ENCODE results near the genes PKD2L2, PROB1 and DNAJC18.

DNA sequence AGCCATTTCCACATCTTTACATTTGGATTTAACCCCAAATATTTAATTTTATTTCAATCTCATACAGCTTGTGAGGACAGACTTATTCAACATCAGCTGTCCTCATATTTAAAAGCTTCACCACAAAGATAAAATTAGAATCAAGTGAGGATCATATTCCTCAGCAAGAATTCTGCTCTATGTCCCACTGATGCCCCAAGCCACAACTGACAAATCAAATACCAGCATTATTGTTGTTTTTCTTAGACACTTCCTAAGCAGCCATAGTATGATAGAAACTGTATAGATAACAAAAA lies 30.0 kb upstream of the MYOT start:
- PRO-cap: no peak

DNA sequence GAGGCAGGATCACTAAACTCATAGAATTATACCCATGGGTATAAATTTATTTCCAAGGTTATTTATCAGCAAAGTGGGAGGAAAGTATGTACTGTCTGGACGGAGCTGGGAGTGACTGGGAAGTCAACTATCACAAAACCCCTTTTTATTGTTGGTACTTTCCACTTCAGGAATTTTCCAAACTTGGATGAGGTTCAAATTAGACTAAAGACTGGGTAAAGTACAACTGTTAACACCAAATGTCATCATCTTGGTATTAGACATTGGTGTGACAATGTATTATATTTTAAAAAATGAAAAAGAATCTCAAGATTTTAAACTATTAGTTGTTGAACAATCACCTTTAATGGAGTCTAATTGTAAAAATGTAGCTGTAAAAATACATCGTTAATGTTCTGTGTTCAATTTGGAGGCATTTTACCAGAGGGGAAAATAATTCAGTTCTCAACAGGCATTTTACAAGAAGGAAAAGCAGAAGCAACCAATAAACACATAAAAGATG lies 29.6 kb upstream of the MYOT start:
- PRO-cap: no peak

DNA sequence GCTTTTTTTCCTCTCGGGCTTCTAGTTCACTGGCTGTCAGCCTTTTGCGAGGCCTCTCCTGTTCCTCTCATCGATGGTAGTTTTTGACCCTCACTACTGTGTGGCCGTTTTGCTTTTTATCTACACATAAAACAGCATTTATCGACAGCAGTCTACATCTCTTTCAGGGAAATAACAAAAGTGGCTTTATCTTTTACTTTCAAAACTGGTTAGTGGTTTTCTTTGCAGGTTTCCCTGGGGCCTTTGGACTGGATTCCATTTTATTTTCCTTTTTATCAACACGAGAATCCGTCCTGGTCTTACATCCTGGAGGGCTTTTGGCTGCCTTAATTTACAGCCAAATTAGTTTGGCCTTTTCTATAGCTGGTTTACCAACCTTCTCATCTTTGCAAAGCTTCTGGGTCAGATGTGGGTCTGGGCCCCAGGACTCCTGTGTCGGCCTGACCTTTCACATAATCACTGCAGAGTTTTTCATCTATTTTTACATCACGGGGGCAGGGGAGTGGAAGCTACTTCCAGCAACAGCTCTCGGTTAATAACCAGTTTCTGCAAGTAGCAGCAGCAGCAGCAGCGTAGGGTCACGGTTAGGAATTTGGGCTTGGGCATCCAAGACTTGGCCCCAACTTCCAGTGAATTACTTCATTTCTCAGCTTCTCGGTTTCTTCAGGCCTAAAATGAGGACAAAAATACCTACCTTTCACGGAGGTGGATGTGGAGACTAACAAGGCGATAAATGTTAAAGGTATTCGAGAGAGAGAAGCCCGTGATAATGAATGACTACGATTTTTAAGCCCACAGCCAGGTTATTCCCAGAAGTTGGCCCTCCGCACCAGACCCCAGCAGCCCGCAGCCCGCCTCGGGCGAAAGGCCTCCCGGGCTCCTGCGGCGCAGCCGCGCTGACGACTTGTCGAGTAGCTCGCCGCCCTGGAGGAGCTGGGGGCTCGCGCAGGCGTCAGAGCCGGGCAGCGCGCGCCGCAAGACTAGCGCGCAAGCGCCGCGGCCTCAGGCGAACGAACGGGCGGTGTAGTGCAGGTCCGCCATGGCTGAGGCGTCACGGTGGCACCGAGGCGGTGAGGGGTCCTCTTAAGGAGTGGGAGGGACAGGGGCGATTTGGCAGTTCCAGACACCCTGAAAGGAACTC lies at the start of gene PKD2L2:
Gene PKD2L2, plus strand, starts transcription at position 1,005 of the 1,141 bp plus-strand sequence.
- PRO-cap: bidirectional peak, plus-strand start at position 1,009 of the sequence, minus-strand start at position 882 of the sequence

DNA sequence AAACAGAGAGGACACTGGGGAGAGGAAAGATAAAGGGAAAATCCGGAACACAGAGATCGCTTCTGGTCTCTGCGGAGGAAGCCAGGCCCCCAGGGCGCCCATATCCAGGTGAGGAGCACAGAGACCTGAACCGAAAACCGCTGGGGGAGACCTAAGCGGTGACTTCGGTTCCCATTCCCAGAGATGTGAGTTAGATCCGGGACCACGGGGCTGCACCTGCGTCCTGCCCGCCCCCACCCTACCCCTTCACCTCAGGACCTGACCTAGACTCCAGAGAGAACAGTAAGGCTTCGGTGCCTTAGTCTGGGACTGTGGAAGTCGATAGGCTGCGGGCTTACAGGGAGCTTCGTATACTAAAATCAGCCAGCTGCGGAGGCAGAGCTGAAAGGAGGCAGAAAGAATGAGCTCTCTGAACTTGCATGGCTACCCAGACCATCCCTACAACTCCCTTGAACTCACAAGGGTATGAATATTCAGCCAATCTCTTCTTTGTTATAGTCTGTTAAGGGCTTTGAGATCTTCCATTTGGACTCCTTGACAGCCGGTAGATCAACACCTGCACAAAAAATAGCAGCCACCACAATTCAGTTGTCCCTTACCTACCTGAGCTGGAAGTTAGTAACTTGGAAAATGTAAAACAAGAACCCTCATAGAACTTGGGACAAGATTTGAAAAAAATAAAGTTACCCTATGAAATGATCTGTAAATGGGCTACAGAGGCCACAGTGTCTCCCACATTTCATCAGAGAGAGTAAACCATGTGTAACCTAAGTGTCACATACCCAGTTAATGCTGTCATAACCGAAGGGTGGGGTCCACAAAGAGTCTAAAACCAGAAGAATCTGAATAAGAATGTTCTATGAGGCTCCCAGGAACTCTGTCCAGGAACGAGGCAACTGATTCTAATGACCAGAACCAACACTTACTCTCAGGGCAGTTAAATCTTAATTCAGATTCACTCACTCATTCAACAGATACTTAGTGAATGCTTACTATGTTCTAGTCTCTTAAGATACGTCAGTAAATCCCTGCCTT lies 752 bp upstream of the FAM13B start:
- PRO-cap: no peak

GRCh38 chr5:138184191-138185257 lies 5.6 kb downstream of the KIF20A start:
- PRO-cap: no peak

GRCh38 chr5:138390730-138391410 lies 38.4 kb downstream of the KDM3B start:
- PRO-cap: no peak

DNA sequence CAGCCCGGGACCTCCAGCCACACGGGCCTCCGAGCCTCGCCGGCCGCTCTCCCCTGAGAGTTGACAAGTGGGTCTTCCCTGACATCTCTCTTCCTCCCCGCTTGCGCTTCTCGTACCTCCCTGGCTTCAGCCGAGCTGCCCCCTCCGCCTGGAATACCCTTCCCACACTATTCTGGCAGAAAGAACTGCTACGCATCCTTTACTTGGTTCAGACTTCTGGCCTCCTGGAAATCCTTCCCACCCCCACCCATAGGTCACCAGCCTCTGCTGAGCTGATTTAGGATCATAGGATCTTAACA lies 27.1 kb downstream of the EGR1 start:
- PRO-cap: no peak

GRCh38 chr5:138506500-138506989 lies 36.5 kb downstream of the ETF1 start:
- PRO-cap: no peak

GRCh38 chr5:138529694-138530367 lies 13.2 kb downstream of the ETF1 start:
- PRO-cap: no peak

DNA sequence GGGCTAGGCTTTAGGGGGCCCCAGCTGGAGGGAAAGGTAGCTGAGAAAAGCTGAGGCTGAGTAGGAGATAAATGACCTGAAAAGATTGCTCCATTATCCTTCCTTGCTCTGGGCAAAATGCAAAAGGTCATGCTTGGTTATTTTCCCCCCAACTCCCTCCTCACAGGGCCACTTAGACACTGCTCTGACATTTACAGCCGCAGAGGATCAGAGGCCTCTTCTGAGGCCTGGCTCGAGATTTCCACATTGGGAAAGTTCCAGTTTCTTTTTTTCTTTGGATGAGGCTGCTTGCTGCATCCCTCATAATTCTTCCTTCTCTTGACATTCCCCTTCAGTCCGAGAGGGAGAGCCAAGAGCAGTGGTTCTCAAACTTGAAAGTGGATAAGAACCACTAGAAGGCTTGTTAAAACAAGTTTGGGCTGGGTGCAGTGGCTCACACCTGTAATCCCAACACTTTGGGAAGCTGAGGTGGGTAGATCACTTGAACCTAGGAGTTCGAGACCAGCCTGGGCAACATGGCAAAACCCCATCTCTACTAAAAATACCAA lies 60.1 kb upstream of the HSPA9 start:
- PRO-cap: unidirectional peak, plus-strand start at position 334 of the sequence

GRCh38 chr5:138702361-138702803 lies 50.8 kb upstream of the CTNNA1 start:
- PRO-cap: no peak

DNA sequence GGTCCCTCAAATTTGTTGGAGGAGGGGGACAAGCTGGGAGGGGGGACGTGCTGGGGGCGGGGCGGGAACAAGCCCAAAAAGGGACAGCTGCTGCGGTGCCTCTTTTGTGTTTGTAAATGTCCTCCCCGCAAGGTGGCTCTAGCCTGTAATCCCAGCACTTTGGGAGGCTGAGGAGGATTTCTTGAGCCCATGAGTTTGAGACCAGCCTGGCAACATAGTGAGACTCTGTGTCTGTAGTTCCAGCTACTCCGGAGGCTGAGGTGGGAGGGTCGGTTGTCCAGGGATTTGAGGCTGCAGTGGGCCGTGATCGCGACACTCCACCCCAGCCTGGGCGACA lies 921 bp upstream of the CTNNA1 start:
- PRO-cap: no peak

GRCh38 chr5:139011160-139011783 lies 136.1 kb upstream of the LRRTM2 start:
- PRO-cap: no peak

GRCh38 chr5:139148273-139148710 lies 49.9 kb downstream of the SIL1 start:
- PRO-cap: no peak

DNA sequence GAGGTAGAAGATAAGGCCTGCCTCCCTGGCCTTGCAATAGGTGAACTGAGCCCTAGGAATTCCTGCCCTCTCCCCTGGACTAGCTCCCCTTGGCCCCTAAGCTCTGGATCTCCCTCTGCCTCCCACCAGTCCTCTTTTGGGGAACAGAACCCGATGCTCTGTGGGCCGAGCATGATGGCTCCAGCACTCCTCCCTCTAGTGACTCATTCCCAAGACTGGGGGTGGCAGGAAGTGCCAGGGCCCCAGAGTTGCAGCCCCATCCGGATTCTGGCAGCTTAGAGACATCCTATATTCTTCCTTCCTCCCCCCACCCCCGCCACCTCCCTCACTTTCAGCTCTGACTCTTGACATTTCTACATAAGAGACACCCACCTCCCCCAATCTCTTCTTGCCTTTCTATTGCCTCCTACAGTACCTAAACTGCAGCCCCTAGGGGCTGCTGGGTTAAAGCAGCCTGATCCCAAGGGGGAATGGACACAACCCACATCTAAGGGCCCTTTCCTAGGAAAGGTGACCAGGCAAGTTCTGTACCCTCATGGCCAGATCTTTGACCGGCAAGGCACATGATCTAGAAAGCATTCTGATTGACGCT lies 47.2 kb upstream of the MATR3 start:
- PRO-cap: no peak

DNA sequence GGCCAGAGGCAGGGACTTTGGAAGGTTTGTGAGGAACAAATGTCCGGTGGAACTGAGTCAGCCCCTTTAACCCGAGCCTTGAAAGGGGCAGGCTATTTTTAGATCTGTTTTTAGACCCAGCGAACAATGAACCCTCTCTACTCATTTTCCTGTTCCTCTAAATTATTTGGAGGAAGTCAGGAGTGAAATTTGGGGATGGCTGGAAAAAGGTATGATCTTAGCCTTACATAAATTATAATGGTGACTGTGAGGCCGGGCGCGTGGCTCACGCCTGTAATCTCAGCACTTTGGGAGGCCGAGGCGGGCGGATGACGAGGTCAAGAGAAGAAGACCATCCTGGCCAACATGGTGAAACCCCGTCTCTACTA lies 19.1 kb upstream of the MATR3 start:
- PRO-cap: no peak

- PRO-cap: no peak
These were observed 19.3 kb upstream of the PAIP2 start for GRCh38 chr5:139322095-139323084.

GRCh38 chr5:139387992-139388889 lies 1.5 kb downstream of the MZB1 start:
- PRO-cap: unidirectional peak, plus-strand start at chr5:139388474

DNA sequence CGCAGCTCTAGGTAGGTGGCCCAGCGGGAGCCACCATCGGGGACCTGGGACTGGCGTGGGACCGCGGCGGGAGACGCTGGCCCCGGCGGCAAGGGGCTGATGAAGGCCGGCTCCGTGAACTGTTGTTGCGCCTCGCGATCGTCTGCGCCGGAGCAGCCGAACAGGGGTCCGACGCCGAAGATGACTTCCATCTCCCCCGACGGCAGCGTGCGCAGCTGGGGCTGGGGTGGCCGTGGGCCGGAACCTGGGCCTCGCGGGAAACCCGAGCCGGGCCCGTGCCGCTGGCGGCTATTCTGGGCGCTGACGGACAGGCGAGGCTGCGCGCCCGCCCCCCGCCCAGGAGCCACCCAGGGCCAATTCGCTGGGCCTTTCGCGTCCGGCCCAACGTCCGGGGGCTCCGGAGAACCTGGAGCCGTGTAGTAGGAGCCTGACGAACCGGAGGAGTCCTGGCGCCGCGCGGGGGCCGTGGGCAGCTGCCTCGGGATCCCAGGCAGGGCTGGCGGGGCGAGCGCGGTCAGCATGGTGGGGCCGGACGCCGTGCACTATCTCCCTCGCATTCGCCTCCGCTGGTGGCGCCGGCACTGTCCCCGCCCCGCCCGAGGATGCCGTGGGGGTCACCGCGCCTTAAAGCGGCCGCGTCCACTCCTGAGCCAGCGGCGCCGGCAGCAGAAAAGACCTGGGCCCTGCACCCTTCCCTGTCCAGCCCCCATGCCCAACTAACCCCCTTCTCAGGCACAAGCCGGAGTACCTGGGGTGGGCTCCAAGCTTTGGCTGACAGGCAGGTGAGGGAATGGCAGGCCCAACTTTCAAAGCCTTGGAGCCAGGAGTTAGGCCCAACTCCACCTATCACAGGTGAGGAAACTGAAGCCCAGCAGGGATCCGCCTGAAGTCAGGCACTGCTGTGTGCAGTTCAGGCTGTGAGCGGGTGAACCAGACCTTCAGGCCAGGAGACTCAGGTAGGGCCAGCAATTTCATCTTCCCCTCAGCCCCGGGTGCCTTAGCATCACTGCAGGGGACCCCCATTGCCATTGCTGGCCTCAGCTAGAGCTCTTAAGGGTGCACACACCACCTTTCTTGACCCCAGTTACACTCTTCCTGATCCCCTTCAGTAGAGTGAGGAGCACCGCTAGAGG lies at the start of gene PROB1:
Gene PROB1, minus strand, starts transcription at position 544 of the 1,133 bp plus-strand sequence.
- PRO-cap: unidirectional peak, minus-strand start at position 544 of the sequence

DNA sequence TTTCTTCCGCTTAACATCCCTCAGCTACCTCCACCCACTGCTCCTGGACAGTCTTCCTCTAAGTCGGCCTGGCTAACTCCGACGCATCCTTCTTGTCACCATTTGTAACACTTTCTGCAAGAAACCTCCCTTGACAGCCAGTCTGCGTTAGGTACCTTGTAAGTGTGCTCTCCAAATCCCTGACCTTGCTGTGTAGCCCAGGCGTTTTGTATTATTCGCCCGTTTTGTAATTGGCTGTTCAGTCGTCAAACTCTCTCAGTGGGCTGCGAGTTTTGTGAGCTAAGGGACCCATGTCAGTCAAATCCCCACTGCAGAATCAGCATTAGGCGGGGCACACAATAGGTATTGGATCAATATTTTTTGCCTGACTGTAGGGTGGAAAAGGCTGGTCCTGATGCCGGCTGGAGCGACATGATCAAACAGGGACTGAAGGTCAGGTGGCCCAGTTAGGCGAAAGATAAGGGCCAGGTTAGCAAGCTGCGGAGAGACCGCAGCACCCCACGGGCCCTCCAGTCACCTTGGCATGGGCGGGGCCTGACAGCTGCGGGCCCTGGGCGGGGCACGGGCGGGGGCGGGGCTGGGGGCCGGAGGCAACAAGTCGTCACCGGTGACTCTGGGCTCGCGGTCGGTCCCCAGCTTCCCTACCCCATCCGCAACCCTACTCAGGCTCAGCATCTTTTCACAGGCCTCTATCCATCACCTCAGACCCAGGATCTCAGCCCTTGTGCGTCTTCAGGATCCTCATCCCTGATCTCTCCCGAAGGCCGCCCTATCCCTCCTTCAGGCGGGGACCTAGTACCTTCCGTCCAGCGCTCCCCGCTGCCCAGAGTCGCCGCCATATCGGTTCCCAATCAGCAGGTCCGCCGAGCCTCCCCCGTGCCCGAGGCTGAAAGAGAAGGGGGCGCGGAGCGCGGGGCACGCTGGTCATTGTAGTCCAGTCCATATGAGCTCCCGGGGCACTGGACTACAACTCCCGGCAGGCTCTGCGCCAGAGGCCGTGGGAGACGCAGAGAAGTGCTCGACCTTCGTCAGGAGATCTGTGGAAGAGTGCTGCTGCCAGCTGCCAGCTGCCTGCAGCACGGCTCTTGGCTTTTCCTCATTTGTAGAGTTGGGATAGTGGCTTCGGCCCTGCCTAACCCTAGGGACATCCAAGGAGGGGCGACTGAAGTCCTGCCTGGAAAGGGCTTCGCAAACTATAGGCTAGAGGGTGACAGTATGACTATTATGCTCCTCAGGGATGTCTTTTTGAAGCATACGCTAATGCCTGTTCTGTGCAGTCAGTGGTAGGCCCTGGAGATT lies at the start of gene DNAJC18:
Gene DNAJC18, minus strand, starts transcription at position 919 of the 1,299 bp plus-strand sequence.
- PRO-cap: bidirectional peak, plus-strand start at position 604 of the sequence, minus-strand start at position 515 of the sequence; bidirectional peak, plus-strand start at position 1,031 of the sequence, minus-strand start at position 862 of the sequence